NALM6 (cell line): Measurements from ENCODE around the genes OR2G3, OR13G1, OR2W3, OR2T4, OR2T10 and ZNF692.

- PRO-cap: no peak
Observed at GRCh38 chr1:247150471-247151234, 21.2 kb downstream of the ZNF124 start.

GRCh38 chr1:247207843-247208358, 36.1 kb upstream of the ZNF124 start:
- PRO-cap: no peak

- PRO-cap: unidirectional peak, plus-strand start at chr1:247210486; bidirectional peak, plus-strand start at chr1:247211005, minus-strand start at chr1:247210806
Observed at GRCh38 chr1:247209908-247211088, 38.5 kb upstream of the ZNF124 start.

DNA sequence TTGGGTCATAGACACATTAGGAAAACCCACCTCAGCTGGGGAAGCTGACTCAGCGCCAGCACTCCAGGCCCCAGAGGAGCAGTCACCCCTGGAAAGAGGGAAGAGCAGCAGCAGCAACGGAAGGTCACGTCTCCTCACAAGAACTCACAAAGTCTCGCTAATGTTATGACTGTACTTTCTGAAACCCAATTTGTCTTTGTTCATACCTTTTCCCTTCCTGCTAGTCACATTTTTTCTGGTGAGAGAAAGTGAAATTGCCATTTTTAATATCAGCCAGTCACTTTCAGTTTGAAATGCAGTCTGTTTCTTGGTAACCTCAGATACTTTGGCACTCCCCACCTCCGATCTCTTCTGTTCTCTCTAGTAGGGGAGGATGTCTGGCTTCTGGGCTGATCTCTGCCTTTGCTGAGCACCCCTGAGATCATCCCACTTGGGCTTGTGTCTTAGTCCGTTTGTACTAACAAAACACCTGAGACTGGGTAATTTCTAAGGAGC, 6.0 kb upstream of the NLRP3 start:
- PRO-cap: no peak

DNA sequence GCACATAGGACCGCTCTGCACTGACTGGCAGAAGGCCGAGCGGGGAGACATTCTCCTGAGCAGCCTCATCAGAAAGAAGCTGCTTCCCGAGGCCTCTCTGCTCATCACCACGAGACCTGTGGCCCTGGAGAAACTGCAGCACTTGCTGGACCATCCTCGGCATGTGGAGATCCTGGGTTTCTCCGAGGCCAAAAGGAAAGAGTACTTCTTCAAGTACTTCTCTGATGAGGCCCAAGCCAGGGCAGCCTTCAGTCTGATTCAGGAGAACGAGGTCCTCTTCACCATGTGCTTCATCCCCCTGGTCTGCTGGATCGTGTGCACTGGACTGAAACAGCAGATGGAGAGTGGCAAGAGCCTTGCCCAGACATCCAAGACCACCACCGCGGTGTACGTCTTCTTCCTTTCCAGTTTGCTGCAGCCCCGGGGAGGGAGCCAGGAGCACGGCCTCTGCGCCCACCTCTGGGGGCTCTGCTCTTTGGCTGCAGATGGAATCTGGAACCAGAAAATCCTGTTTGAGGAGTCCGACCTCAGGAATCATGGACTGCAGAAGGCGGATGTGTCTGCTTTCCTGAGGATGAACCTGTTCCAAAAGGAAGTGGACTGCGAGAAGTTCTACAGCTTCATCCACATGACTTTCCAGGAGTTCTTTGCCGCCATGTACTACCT, 8.5 kb downstream of the NLRP3 start:
- PRO-cap: no peak

DNA sequence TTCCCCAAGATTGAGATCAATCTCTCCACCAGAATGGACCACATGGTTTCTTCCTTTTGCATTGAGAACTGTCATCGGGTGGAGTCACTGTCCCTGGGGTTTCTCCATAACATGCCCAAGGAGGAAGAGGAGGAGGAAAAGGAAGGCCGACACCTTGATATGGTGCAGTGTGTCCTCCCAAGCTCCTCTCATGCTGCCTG, 9.3 kb downstream of the NLRP3 start:
- PRO-cap: no peak

- PRO-cap: no peak
Observed at GRCh38 chr1:247530588-247531225, 5.5 kb downstream of the OR2C3 start.

DNA sequence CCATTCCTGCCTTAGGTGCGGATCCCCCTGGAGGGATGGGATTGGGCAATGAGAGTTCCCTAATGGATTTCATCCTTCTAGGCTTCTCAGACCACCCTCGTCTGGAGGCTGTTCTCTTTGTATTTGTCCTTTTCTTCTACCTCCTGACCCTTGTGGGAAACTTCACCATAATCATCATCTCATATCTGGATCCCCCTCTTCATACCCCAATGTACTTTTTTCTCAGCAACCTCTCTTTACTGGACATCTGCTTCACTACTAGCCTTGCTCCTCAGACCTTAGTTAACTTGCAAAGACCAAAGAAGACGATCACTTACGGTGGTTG, at the start of gene OR2G3:
Gene OR2G3, plus strand, starts transcription at position 36 of the 325 bp plus-strand sequence.
- PRO-cap: no peak

GRCh38 chr1:247679530-247680164, at the start of gene OR13G1:
Gene OR13G1 (minus strand): TSS chr1:247679739.
- PRO-cap: no peak

GRCh38 chr1:247818803-247819367, 5.0 kb downstream of the OR14A16 start:
- PRO-cap: no peak

DNA sequence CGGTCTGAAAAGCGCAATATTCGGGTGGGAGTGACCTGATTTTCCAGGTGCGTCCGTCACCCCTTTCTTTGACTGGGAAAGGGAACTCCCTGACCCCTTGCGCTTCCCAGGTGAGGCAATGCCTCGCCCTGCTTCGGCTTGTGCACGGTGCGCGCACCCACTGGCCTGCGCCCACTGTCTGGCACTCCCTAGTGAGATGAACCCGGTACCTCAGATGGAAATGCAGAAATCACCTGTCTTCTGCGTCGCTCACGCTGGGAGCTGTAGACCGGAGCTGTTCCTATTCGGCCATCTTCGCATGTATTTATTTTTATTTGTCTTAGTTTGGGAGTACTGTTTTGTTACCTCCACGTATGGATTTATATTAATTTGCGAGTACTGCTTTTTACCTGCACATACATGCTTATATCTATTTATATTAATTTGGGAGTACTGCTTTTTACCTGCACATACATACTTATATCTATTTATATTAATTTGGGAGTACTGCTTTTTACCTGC, 1.3 kb upstream of the OR2W3 start:
- PRO-cap: no peak

- PRO-cap: no peak
Observed at GRCh38 chr1:247895473-247895824, at the start of gene OR2W3. Gene OR2W3 (plus strand): TSS chr1:247895587.

DNA sequence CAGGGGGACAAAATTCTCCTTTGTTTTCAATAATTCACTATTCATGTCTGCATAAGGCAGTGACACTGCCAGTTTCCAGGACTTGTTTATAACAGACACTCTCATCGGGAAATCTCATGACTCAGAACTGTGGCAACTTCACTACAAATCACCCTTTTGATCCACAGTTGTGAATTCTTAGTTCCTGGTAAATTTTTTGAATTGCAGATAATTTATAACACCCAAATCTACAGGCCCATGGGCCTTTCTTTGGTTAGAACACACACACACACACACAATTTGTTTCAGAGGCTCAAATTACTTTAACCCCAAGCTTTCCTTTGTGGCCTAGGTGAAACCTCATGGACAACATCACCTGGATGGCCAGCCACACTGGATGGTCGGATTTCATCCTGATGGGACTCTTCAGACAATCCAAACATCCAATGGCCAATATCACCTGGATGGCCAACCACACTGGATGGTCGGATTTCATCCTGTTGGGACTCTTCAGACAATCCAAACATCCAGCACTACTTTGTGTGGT, at the start of gene OR2T4:
Gene OR2T4, plus strand, starts transcription at position 426 of the 526 bp plus-strand sequence.
- PRO-cap: no peak

DNA sequence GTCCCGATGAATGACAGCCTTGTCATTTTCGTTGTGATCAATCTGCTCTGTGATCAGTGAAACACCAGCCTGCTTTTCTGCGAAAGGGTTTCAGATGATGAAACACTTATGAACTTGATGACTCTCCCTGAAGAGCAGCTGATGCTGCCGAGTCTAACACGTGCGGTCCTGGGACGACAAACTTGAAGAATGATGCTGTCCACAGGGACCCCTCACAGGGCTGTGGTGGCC, at the start of gene OR2T10:
Gene OR2T10, minus strand, starts transcription at position 142 of the 231 bp plus-strand sequence.
- PRO-cap: no peak

DNA sequence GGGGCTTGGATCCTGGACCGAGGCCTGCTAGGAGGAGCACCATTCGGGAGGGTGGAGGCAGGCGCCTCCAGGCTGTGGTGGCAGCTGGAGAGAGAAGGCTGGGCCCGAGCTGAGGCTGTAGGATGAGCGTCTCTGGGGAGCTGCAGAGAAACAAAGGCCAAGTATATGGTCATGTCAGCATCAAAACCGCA, 593 bp downstream of the SH3BP5L start:
- PRO-cap: no peak

DNA sequence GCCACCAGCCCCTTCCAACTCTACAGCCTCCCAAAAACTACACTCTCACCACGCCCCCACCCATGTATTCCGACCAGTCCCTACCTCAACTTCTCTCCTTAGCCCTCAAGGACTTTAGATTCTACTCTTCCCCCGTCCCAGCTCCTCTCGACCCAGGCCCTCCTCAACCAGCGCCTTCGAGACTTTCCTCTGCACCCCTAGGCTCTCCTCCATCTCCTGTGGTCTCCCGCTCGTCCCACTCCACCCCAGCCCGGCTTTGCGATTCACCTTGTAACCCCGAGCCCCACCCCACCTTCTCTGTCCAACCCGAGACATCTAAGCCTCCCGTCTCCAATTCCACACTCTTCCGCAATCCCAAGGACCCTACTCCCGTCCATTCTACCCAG, 304 bp downstream of the SH3BP5L start:
- PRO-cap: no peak

GRCh38 chr1:248837376-248837803, 634 bp upstream of the ZNF672 start:
- PRO-cap: unidirectional peak, plus-strand start at chr1:248837678

- PRO-cap: bidirectional peak, plus-strand start at chr1:248858743, minus-strand start at chr1:248858549; bidirectional peak, plus-strand start at chr1:248859223, minus-strand start at chr1:248858954
Observed at GRCh38 chr1:248858439-248859439, at the start of gene ZNF692. Gene ZNF692 (minus strand): TSS chr1:248859085.

- PRO-cap: bidirectional peak, plus-strand start at chr1:248873851, minus-strand start at chr1:248873685; unidirectional peak, minus-strand start at chr1:248873868; unidirectional peak, plus-strand start at chr1:248874242
Observed at GRCh38 chr1:248873429-248874589, 14.9 kb upstream of the ZNF692 start.